GM19240 (cell line): ENCODE results near the gene TANC2.

- RRBS: no CpG with 5 or more reads among the region's 13 CpGs
These were observed 11.6 kb upstream of the MARCHF10 start for GRCh38 chr17:62819526-62820284.

DNA sequence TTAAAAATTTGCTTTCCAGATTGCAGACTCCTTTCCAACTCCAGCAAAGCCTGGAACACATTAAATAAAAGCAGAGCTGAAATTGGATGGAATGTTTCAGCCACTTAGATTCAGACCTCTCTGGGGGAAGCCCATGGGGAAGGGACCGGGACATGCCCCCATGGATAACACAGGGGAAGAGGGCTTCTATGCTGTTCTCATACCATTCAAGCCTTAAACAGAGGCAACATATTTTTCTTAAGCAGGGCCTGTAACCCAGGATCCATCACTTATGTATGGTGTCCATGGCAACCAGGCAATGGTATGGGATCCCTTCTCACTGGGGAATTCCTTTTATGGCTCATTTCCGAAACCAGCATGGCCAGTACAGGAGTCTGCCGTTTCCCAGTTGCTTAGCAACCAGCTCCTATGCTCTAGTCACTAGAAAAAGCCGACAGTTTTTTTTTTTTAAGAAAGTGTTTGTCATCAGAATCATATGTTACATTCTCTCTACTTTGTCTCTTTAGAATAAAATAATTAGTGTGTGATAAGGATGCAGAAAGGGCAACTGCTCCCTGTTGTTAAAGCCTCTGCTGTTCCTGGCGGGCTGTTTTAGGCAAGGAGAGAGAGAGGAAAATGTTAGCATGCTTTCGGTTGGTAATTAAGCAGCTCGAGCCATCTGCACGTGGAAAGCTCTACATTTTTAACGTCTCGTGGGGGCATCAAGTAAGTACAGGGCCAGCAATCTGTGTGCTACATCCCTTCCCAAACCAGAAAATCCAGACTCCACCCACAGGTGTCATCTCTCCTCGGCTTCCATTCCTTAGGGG is 62.1 kb upstream of the MARCHF10 start:
- RRBS: no CpG with 5 or more reads among the region's 11 CpGs

DNA sequence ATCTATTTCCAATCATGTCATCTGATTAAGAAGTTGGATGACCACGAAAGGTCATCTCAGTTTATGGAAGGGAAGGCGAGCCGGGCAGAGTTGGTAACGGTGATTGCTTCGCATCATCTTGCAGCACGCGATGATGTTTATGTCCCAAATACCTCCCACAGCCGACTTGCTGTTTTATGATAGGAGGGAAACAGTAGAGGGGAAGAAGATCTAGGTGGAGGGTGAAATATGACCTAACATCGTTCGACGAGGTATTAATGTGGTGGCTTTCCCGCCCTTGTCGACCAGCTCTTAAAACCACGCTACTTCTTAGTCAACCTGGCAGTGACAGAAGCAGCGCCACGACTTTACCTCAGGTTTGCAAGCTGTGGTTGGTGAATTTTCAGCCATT is 845 bp upstream of the TANC2 start:
- RRBS: no CpG with 5 or more reads among the region's 16 CpGs

DNA sequence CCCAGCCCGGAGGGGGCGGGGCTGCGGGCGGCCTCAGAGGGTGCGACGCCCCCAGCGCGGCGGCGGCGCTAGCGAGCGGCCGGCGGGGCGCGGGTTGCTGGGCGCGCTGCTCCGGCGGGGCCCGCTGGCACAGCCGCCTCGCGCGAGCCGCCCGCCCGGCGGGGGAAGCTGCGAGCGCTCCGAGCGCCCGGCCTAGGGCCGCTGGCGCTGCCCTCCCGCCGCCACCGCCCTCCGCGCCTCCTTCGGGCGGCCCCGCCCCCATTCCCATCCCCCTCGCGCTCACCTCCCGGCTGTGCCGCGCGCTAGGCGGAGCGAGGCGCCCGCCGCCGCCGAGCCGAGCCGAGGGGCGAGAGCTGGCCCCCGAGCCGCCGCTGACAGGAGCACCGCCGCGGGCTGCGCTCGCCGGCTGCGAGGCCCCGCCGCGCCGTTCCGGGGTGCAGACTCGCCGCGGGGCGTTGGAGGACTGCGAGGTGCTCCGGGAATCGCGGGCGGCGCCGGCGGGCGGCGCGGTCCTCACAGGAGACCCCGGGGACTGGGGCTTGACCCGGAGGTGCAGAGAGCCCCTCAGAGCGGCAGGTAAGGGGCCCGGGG is at the start of gene TANC2:
TANC2 (plus strand) TSS at position 62 of the 591 bp plus-strand sequence.
- RRBS: 3% methylated on average over 37 of the region's 95 CpGs

- RRBS: 56% methylated on average over 2 of the region's 10 CpGs
These were observed 1.6 kb upstream of the CYB561 start for GRCh38 chr17:63447644-63448075.

DNA sequence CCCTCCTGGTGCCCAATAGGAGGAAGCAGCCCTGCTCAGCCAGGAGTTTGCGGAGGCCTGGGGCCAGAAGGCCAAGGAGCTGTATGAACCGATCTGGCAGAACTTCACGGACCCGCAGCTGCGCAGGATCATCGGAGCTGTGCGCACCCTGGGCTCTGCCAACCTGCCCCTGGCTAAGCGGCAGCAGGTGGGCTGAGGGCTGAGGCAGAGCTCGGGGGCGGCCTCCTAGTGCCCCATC is 970 bp downstream of the ACE start:
- RRBS: no CpG with 5 or more reads among the region's 10 CpGs

DNA sequence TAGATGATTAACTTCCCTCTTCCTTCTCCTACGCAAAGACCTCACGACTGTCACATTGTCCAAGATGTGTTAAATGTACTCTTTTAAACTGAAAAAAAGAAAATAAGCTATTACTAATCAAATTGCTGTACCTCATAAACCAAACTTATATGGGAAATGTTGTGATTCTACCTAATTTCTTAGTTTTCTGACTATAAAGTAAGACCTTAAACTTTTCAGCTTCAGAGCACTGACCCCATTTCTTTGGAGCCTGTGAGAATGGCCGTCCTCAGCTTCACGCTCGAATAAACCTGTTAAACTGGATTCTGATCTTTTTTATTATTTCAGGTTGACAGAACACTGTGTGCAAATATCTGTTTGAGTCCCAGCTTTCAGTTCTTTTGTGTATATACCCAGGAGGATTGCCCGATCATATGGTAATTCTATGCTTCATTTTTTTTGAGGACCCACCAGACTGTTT is 20.0 kb upstream of the KCNH6 start:
- RRBS: no CpG with 5 or more reads among the region's 6 CpGs

DNA sequence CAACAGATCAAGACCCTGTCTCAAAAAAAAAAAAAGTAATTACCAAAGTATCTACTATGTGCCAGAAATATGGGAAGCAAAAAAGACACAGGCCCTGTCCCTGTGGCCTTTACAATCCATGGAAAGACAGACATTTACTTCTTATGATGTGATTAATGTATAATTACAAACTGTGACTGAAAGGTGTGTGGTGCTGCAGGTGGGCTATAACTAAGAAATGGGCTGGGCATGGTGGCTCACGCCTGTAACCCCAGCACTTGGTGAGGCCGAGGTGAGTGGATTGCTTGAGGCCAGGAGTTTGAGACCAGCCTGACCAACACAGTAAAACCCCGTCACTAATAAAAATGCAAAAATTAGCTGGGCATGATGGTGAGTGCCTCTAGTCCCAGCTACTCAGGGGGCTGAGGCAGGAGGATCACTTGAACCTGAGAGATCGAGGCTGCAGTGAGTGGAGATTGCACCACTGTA is 29.8 kb downstream of the LIMD2 start:
- RRBS: no CpG with 5 or more reads among the region's 4 CpGs

GRCh38 chr17:63675767-63676459 is 24.0 kb downstream of the LIMD2 start:
- RRBS: no CpG with 5 or more reads among the region's 4 CpGs

- RRBS: no CpG with 5 or more reads among the region's 3 CpGs
These were observed 15.0 kb downstream of the LIMD2 start for GRCh38 chr17:63684751-63685528.

DNA sequence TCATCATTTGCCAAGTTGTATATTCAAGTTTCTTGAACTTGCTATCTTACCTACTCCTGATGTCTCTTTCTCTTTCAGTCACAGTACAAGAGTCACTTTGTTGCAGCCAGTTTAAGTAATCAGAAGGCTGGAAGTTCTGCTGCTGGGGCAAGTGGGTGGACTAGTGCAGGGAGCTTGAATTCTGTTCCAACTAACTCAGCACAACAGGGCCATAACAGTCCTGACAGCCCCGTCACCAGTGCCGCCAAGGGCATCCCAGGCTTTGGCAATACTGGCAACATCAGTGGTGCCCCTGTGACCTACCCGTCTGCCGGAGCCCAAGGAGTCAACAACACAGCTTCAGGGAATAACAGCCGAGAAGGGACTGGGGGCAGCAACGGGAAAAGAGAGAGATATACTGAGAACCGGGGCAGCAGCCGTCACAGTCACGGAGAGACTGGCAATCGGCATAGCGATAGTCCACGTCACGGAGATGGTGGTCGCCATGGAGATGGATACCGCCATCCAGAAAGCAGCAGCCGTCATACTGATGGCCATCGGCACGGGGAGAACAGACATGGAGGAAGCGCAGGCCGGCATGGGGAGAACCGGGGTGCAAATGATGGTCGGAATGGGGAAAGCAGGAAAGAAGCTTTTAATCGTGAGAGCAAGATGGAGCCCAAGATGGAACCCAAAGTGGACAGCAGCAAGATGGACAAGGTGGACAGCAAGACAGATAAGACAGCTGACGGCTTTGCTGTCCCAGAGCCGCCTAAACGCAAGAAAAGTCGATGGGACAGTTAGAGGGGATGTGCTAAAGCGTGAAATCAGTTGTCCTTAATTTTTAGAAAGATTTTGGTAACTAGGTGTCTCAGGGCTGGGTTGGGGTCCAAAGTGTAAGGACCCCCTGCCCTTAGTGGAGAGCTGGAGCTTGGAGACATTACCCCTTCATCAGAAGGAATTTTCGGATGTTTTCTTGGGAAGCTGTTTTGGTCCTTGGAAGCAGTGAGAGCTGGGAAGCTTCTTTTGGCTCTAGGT is 9.3 kb upstream of the PSMC5 start:
- RRBS: 88% methylated on average over 3 of the region's 29 CpGs

- RRBS: no CpG with 5 or more reads among the region's 5 CpGs
These were observed 5.3 kb upstream of the PSMC5 start for GRCh38 chr17:63821961-63822220.

GRCh38 chr17:63829244-63829736 is 1.8 kb upstream of the FTSJ3 start:
- RRBS: no CpG with 5 or more reads among the region's 3 CpGs

GRCh38 chr17:63945713-63946186 is 13.6 kb upstream of the CD79B start:
- RRBS: no CpG with 5 or more reads among the region's 2 CpGs

DNA sequence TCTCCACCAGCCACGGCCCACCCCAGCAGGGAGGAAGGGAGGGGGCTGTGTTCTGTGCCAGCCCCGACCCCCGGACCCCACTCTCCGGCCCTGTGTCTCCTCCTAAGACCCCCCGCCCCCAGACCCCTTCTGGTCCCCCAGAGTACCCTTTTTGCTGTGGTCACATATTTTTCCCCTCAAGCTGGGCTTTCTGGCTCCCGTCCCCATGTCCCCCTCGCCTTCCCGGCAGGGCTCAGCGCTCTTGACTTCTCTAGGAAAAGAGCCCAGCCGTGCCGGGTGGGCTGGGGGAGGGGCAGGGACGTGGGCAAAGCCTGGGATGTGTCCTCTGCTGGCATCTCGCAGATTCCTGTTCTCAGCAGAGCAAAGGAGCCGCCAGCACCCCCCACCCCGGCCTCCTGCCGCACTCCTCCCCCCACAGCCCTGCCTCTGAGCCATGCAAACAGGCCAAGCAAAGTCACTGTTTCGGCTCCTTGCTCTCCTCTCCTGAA is 9.6 kb upstream of the PRR29 start:
- RRBS: 50% methylated on average over 4 of the region's 17 CpGs

GRCh38 chr17:63990422-63991003 is 7.6 kb upstream of the PRR29 start:
- RRBS: no CpG with 5 or more reads among the region's 18 CpGs

DNA sequence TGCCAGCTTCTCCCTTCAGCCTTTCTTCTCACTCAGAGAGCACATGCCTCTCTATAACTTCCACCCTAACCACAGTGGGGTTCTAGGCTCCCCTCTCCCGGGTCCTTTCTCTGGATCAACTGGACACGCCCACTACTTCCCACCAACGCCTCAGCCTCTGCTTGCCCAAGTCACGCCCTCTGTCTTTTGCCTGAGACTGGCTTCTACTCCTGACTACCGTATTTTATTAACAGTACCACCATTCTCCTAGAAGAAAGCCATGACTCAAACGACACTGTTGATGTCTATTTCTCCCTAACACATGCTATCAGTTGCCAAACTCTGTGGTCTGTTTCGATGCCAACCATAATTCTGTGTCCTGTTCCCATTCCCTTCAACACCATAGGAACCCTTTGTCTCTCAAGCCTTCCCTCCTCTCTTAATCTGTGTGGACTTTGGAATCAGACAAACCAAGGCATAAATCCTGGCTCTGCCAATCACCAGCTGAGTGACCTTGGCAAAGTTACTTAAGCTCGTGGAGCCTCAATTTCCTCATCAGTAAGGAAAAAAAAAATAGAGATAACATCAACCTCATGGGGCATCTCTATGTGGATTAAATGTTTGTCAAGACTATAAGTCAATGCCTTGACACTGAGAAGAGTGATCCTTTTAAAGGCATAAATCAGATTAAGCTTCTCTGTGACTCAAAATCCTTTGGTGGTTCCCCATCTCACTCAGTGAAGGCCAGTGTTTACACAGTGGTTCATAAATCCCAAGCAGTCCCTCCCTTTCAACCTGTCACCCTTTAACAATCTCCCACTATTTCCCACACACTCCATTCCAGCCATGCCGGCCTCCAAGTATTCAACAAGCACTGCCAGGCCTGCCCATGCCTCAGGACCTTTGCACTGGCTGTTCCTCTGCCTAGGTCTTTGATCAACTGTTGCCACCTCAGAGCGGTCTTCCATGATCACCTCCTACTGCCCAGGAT is 45.7 kb downstream of the ERN1 start:
- RRBS: no CpG with 5 or more reads among the region's 10 CpGs

DNA sequence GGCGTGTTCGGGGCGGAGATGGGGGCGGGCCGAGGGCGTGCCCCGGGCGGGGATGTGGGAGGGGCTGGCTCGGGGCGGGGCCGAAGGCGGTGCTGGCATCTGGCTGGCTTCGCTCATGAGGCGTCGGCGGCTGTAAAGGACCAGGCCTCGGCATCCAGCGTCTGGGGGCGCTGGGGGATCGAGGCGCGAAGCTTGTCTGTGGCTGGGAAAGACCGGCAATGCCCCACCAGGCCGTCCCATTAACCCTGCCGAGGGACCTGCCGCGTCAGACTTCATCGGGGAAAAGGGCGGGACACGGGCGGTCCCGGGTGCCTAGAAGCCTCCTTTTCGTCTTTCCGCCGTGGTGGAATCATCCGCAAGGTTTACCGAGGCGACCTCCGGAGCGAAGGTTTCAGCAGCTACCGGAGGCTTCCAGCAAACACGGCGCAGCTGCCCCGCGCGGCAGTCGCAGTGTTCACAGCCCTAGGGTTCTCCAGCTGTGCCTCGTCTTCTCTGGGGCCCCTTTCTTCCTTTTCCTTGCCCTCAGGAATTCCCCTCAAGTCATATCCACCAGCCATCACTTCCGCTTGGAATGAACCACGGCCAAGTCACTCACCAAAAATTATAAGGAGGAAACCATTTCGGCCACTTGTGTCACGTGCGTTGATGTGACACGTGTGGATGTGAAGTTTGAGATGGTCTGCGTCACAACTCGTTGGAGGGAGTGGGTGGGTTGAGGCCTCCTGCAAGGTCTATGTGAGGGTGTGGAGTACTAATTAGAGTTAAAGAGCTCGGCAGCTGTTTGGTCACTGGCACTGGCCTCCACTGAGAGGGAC is 506 bp upstream of the ERN1 start:
- RRBS: 14% methylated on average over 19 of the region's 57 CpGs

GRCh38 chr17:64147037-64147187 is 17.0 kb upstream of the ERN1 start:
- RRBS: no CpG with 5 or more reads among the region's 4 CpGs

DNA sequence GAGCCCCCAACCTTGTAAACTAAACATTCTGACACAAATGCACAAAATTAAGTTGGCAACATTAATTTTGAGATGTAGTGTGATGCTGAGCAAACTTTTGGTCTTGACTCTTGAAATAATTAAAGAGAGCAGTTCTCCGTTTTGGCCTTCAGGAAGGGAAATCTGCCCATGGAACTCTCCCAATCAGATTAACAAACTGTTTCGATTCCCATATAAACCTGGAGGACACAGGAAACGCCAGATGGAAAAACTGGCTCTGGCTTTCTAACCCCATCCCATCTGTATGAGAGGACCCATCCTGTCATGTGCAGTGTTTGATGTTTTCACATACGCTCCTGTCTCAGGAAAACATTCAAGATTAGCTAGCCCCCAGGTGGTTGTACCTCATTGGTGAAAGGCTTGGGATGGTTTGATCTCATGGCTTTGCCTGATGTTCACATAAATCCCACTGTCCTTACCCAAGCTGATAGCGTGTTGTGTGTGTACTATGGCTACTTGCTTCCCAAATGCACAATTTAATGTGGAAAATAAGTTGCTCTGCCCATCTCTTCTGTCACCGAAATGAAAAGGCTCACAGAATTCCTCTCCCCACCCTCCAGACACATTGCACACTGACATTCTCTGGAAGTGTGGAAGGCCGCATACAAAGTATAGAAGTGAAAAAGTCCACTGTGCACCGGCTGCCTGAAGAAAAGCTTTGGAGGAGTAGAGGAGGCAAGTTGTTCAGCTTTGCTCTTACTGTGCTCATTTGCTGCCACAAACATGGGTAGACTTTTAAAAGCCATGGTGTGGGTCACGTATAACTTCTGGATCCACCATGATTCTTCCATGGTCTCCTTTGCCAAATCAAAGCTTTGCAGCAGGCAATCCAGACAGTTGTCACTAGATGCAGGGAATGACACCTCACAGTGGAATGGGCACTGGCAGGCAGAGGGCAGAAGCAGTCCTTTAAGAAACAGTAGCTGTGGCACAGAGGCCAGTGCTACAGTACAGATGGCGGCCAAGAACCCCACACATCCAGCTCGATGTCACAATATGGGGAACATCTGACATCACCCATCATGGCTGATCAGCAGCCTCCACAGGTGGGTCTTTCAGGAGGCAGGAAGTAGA is 18.3 kb upstream of the ERN1 start:
- RRBS: no CpG with 5 or more reads among the region's 11 CpGs